Lung (tissue), 4 donors: Measurements from ENCODE around the gene PATJ.

DNA sequence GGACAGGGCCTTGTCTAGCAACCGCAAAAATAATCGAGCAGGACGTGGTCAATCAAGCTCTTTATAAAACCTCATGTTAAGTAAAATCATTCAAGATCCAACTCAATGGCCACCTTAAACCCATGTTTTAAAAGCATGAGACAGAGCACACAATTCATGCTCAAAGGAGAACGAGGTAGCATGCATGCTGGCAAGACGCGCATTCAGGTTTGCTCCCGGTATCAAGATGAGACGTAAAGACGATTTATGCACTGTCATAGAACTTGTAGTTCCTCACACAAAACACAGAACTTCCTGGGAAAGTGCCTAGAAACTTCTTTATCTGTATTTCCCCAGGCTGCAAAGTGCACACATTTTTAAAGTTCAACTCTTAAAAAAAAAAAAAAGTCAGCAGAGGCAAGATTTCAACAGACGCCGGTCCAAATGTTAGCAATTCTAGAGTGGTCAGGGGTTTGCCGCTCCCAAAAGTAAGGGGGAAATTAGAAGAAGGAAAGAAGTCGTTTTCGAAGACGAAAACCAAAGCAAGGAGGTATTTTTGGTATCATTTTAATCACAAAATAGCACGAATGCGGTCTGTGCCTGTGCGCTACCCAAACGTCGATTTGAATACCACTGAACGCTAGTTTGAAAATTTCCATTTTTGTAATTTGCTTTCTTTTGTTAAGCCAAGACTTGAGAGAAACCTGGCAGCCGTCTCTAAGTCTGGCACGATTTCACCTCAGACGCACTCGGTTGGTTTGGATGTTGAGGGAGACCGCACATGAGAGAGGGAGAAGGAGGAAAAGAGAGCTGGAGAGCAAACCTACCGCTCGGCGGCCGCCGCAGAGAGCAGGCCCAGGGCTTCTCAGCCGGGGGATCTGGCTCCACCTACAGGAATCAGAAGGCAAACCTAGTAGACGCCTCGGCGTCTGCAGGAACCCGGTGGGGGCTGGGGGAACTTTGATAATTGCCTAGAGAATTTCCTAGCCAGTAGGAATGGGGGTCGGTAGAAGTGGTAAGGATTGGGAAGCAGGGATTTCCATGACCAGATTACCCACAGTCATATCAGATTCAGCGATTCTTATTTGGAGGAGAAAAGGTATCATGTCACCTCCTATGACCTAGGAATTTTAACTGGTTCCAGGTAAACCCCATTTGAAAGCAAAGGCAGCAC, 83.5 kb downstream of the TM2D1 start:
- PRO-cap: no peak
- RAMPAGE, long total RNA: no peak
- RRBS: 3% methylated on average over 5 of the region's 38 CpGs

DNA sequence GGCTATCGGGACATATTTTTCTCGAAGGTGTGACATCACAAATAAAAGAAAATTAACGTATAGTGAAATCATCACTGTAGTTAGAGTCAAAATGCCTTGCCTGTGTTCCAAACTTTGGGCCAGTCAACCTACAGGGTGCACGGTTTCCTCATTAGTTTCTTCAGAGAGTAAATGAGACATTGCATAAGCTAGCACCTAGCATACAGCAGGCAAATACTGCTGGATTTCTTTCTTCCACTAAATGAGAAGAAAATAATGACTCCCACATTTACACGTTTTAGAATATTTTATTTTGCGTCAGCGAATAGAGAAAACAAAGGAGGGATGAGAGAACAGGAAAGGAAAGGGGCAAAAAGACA, 570 bp upstream of the PATJ start:
- PRO-cap: no peak
- RAMPAGE, long total RNA: no peak
- RRBS: no CpG with 5 or more reads among the region's 7 CpGs

DNA sequence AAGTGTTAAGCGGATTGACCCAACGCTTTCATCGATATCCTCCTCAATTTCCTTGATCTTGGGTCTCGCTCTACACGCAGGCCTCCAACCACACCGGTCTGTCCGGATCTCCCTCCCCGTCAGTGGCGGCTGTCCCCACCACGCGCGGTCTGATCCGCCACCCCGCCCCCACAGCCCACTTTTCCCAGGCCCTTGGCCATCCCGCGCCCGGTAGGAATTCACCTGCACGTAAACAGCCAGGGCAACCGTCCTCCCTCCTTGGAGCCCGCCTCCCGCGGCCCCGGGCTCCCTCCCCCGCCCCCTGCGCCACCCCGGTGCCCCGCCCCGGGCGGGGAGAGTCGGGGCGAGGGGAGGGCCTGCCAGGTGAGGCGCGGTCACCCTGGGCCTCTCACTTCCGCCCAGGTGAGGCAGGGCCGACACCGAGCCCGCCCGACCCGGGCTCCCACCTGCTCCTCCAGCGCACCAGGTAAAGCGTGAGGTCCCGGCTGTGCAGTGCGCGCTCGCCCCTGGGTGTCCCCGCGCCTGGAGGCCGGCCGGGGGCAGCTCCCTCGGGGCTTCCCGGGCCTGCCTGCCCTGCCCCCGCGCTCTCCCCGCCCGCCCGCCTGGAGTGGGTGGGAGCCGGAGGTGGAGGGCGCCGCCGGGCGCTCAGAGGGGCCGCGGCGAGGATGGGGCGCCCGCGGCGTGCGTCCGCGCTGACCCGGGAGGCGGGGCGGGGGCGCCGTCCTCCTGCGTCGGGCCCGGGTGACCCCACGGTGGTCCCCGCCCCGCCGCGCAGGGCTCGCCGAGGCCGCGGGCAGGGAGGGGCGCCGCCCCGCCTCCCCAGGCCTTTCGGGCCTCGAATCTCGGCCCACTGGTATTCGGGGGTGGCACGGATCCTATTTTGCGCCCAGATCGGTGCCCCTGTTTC, at the start of gene PATJ:
TSS of gene PATJ (plus strand) at position 391 of the 907 bp plus-strand sequence.
- PRO-cap: bidirectional peak, plus-strand start at position 391 of the sequence, minus-strand start at position 124 of the sequence; bidirectional peak, plus-strand start at position 774 of the sequence, minus-strand start at position 575 of the sequence
- RAMPAGE, long total RNA: no peak
- RRBS: 1% methylated on average over 53 of the region's 98 CpGs

GRCh38 chr1:61869472-61870135, 127.3 kb downstream of the PATJ start:
- PRO-cap: no peak
- RAMPAGE, long total RNA: no peak
- RRBS: no CpG with 5 or more reads among the region's 16 CpGs

- PRO-cap: no peak
- RAMPAGE, long total RNA: no peak
- RRBS: no CpG with 5 or more reads among the region's 1 CpG
Measured at GRCh38 chr1:62444450-62444969, 7.7 kb downstream of the USP1 start.

GRCh38 chr1:63698161-63698724, 75.6 kb upstream of the ROR1 start:
- PRO-cap: no peak
- RAMPAGE, long total RNA: no peak
- RRBS: no CpG with 5 or more reads among the region's 10 CpGs

GRCh38 chr1:63775744-63776145, 1.9 kb downstream of the ROR1 start:
- PRO-cap: no peak
- RAMPAGE, long total RNA: no peak
- RRBS: no CpG with 5 or more reads among the region's 3 CpGs

GRCh38 chr1:63820098-63820867, 46.5 kb downstream of the ROR1 start:
- PRO-cap: no peak
- RAMPAGE, long total RNA: no peak
- RRBS: no CpG with 5 or more reads among the region's 1 CpG

DNA sequence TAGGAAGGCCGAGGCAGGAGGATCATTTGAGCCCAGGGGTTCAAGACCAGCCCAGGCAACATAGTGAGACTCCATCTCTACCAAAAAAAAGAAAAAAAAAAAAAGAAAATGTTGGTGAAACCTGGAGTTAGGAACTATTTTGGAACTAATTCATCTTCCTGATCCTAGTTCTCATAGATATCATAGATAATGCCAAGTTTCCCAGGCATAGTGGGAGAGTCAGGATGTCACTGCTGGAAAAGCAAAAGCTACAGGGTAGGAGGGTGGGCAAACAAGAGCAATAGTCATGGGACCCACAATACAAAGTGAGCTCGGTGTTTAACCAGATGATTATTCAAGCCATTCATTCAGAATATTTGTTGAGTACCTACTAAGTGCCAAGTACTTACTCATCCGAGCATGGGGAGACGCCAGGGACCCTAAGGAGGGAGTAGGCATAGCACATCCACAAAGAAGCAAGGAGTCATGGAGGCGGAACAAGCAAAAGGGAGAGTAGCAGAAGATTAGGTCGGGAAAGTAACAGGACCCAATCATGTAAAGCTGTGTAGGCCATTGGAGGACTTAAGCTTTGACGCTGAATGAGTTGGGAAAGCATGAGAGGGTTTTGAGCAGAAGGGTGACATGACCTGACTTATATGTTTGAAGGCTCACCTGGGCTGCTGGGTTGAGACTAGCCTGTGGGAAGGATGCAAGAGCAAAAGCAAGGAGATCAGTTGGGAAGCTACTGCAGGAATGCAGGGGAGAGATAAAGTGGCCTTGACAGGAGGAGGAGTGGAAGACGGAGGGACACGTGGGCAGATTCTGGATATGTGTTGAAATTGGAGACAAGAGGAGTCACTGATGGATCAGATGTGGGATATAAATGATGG, 59.9 kb upstream of the UBE2U start:
- PRO-cap: no peak
- RAMPAGE, long total RNA: no peak
- RRBS: no CpG with 5 or more reads among the region's 9 CpGs

- PRO-cap: bidirectional peak, plus-strand start at chr1:64471495, minus-strand start at chr1:64471362
- RAMPAGE, long total RNA: no peak
- RRBS: 5% methylated on average over 13 of the region's 48 CpGs
Measured at GRCh38 chr1:64471026-64472089, 1.4 kb downstream of the CACHD1 start.

DNA sequence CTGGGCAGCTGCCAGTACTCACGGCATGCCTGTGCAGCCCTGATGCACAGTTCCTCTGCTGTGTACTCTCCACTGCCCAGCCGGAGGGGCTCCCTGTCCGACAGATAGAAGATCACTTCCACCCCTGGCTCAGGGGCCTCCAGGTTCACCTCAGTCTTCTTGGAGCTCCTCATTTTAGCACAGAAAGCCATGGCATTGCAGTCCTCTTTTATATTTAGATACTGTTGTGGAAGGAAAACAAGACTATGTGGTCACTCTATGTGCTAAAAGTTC, 83.2 kb downstream of the JAK1 start:
- PRO-cap: no peak
- RAMPAGE, long total RNA: no peak
- RRBS: no CpG with 5 or more reads among the region's 3 CpGs

DNA sequence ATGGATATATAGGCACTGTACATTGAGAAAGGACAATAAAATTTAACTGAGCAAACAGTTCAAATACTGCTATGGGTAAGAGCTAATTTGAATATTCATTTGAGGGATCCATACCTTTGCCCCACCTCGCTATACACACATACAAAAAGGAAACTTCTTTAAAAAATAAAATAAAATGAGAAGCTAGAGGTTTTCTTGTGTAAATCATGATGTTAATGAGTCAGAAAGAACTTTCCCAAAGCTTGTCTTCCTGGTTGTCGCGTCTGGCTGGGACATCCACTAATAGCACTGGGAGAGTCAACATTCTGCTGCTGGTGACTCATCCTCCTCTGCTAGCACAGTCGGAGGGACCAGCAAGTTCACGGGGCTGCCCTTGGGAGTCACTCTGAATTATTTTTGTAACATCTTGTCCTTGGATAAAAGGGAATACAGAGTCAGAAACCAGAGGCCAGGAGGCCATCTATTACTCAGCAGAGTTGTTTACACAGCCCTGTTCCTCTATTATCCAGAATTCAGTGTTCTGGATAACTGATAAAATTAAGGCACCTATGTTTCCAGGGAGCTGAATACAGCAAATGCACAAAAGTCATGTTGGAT, 68.3 kb downstream of the JAK1 start:
- PRO-cap: no peak
- RAMPAGE, long total RNA: no peak
- RRBS: no CpG with 5 or more reads among the region's 5 CpGs

- PRO-cap: no peak
- RAMPAGE, long total RNA: no peak
Measured at GRCh38 chr1:64898526-64898886, 67.8 kb downstream of the JAK1 start.

DNA sequence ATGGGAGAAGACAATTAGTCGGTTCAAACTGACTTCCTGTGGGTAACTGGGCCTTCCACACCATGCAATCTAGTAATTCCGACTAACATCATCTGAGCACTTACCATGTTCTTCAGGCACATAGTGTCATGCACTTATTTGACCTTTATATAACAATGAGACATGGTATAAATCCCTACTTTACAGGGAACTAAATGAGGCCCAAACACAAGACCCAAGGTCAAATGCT, 40.8 kb downstream of the JAK1 start:
- PRO-cap: no peak
- RAMPAGE, long total RNA: no peak
- RRBS: no CpG with 5 or more reads among the region's 2 CpGs

GRCh38 chr1:64927162-64927773, 39.1 kb downstream of the JAK1 start:
- PRO-cap: no peak
- RAMPAGE, long total RNA: no peak
- RRBS: no CpG with 5 or more reads among the region's 8 CpGs

DNA sequence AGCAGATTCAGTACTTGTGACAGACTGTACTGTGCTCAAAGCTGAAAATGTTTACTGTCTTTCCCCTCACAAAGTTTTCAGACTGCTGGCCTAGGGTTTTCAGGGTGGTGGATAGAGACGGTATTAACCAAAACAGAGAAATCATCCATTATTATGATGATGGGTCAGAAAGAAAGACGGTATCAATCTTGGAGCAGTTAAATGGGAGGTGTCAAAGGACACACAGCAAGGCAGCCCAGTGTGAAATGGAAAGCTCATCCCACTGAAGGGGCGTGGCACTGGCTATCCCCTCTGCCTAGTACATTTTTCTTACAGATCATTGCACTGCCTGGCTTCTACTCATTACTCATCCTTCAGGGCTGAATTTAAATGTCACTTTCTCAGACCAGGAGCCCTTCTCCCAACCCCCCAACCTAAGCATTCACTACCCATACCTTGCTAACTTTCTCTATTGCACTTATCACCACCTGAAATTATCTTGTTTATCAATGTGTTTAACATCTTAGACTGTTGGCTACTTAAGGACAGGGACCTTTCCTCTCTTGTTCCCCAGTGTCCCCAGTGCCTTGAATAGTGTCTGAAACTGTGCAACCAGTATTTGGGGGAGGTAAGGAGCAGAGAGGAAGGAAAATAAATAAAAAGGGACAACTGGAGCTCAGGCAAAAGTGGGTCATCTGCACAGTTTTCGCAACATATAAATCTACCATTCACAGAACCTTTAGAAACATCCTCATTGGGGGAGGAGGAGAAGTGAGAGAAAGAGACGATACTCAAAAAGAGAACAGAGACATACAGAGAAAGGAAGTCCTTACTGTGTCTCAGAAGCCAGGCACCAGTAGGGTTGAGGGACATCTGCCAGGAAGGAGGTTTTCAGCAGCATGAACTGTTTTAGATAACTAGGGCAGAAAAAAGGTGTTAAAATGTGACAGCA, 10.0 kb downstream of the JAK1 start:
- PRO-cap: no peak
- RAMPAGE, long total RNA: no peak
- RRBS: no CpG with 5 or more reads among the region's 5 CpGs

DNA sequence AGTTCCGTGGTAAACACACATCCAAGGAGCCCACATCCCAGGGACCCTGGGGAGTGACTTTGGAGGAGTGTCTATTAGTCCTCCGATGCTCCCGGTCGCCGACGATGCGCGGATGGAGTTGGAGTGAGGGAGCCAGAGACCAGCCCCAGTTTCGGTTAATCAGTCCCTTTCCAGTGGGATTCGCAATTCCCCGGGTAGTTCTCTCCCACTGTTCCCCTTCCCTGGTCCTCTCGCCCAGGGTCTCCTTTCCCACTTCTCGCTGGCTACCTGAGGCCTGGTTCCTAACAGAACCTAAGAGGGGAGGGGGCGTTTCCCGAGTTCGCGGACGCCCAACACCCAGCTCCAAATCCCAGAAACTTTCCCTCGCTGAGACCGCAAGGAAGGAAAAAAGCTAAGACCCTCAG, 881 bp downstream of the JAK1 start:
- PRO-cap: no peak
- RAMPAGE, long total RNA: no peak
- RRBS: under 1% methylated on average over 8 of the region's 20 CpGs

DNA sequence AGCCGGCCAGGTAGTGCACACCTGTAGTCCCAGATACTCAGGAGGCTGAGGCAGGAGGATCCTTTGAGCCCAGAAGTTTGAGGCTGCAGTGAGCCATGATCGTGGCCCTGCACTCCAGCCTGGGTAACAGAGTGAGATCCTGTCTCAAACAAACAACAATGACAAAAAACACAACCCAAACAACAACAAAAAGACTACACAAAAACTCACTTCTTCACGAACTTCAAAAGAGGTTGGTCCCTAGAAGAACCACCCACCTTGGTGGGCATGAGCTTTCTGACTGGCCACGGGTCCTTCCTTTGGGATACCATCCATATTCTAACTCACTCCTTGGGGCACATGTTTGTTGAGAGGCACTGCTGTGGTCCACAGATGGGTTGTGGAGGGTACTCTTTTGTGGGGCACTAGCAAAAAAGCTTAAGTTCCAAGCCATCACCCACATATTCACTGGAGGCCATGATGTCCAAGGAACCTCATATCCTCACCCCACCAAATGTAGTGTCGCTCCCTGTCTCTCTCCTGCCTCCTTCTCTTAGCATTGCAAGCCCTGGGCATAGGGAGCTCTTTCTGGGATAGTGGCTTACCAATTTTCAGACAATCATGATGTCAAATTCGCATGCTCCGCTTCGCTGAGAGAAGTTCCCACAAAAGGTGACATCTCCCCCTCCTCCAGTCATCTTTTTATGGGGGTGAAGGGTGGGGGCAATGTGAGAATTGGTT, 83.1 kb upstream of the JAK1 start:
- PRO-cap: no peak
- RAMPAGE, long total RNA: no peak
- RRBS: no CpG with 5 or more reads among the region's 8 CpGs

DNA sequence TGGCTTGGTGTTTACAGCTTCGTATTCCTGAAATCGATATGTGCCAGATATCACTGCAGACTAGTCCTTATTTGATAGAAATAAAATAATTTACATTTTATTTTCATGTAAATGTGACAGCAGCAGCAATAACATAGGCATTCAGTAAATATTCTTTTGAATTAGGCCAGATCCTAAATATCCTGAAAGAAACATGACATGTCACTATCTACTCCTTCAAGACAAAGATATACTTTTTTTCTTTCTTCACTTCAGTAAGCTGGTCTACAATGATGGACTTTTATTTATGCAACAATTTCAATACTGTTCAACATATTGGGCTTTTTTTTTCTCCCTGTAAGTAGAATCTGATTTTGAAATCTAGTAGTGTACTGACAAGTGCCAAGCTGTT, 90.3 kb upstream of the AK4 start:
- PRO-cap: no peak
- RAMPAGE, long total RNA: no peak
- RRBS: no CpG with 5 or more reads among the region's 2 CpGs

- PRO-cap: no peak
- RAMPAGE, long total RNA: no peak
- RRBS: no CpG with 5 or more reads among the region's 3 CpGs
Measured at GRCh38 chr1:65062380-65063118, 85.5 kb upstream of the AK4 start.